ENCODE data around the genes OOSP1, MS4A3 and MS4A13.

GRCh38 chr11:59937989-59938659, at the start of gene OOSP1:
TSS of gene OOSP1 (plus strand) at chr11:59938432.
- RRBS: no CpG with 5 or more reads among the region's 3 CpGs

- RRBS: no CpG with 5 or more reads among the region's 7 CpGs
Measured at GRCh38 chr11:60056547-60056975, at the start of gene MS4A3. TSS of gene MS4A3 (plus strand) at chr11:60056665.

- RRBS: no CpG with 5 or more reads among the region's 5 CpGs
Measured at GRCh38 chr11:60336645-60337290, 9.7 kb downstream of the MS4A6E start.

DNA sequence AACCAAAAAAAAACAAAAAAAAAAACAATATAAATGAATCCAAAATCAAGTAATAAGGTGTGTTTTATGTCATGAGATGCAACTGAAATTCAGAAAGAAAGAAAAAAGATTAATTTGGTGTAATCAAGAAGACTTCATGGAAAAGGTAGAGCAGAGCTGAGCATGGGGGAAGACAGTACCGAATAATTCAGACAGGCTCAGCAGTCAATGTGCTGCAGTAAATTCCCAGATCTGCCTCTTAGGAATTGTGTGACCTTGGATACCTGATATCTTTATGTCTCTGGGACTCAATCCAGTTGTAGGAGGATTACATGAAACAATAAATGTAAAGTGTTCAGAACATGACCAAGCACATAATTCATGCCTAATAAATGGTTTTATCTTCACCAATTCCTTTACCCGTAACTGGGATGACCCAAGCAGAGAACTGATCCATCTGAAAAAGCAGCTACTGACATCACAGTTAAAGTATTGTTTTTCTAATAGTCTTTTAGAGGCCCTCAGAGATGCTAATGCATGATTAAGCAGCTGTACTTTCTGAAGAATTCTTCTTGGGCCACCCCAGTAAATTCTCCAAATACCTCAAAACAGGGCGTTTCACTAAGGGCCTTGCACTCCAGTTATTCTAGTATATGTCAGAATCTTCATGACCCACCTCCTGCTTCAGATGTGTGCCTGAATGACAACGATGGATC, 7.8 kb downstream of the MS4A12 start:
- RRBS: no CpG with 5 or more reads among the region's 4 CpGs

- RRBS: 93% methylated on average over 12 of the region's 29 CpGs
Measured at GRCh38 chr11:60515104-60515683, at the start of gene MS4A13. TSS of gene MS4A13 (plus strand) at chr11:60515392.

DNA sequence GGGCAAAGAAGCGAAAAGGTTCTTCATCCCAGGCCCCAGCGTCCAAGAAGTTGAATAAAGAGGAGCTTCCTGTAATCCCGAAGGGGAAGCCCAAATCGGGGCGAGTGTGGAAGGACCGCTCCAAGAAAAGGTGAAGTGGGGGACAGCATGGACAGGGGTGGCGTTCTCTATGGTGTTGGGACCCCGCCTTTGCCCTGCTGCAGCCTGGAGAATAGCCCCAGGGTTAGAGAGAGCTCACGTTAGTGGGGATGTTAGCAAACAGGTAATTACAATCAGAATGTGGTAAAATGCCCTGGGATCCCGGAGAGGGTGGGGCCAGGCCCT, 802 bp downstream of the CCDC86 start:
- RRBS: no CpG with 5 or more reads among the region's 10 CpGs

DNA sequence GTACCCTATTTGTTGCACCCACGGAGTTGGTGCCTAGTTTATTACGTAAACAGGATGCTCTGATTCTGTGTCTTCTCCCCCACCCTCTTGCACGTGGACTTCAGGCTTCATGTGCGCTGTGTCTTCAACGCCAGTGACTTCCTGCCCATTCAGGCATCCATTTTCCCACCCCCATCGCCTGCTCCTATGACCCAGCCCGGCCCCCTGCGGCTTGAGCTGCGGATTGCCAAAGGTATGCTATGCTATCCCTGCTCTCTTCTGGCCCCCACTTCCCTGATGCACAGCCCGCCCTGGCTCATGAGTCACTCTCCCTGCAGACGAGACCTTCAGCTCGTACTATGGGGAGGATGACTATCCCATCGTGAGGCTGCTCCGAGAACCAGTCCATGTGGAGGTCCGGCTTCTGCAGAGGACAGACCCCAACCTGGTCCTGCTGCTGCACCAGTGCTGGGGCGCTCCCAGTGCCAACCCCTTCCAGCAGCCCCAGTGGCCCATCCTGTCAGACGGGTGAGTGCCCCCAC, 5.8 kb downstream of the ZP1 start:
- RRBS: no CpG with 5 or more reads among the region's 17 CpGs

- RRBS: no CpG with 5 or more reads among the region's 7 CpGs
Measured at GRCh38 chr11:60949873-60950340, 2.1 kb downstream of the SLC15A3 start.

- RRBS: no CpG with 5 or more reads among the region's 7 CpGs
Measured at GRCh38 chr11:61020489-61021068, 49.1 kb downstream of the CD6 start.

GRCh38 chr11:61022754-61023265, 51.3 kb downstream of the CD6 start:
- RRBS: no CpG with 5 or more reads among the region's 11 CpGs

DNA sequence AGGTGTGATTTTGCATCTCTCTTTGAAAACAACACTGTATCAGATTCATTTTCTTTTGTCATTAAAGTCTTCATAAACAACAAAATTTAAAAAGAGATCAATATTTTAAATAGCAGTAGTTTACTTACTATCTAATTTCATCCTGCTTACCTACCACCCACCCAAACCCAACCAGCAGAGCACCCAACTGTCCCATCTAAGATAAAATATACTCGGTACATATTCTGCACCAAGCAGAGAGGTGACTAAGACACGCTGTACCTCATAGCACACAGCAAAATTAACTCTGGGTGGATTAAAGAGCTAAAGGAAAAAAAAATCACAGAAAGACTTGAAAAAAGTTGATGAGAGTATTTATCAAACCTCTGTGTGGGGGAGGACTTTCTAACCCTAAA, 25.9 kb upstream of the CD5 start:
- RRBS: no CpG with 5 or more reads among the region's 2 CpGs

GRCh38 chr11:61092186-61092820, 10.0 kb upstream of the CD5 start:
- RRBS: no CpG with 5 or more reads among the region's 11 CpGs

GRCh38 chr11:61120431-61121663, 18.6 kb downstream of the CD5 start:
- RRBS: no CpG with 5 or more reads among the region's 14 CpGs

DNA sequence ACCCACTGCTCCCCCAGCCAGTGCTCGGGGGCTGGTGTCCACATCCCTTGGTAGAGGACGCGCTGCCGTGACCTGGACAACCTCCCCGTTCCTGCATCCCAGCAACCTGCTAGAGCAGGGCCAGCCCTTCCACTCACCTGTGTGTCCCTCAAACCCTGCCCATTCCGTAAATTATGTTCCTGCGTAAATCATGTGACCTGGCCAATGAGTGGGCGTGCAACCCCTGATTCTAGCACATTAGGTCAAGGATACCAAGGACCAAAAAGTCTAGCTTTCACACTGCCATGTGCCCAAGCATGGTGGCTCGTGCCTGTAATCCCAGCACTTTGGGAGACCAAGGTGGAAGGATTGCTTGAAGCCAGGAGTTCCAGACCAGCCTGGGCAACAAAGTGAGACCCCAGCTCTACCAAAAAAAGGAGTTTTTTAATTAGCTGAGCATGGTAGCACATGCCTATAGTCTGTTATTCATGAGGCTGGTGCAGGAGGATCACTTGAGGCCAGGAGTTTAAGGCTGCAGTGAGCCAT, 25.8 kb downstream of the CD5 start:
- RRBS: no CpG with 5 or more reads among the region's 9 CpGs

DNA sequence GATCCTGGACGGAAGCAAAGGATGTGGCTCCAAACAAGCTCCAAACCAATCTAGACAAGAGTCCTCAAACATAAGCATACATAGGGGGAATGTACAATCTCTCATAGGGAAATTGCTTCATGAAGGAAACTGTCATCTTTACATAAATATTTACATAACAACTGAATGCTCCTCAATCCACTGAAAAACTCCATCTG, 11.7 kb downstream of the VPS37C start:
- RRBS: no CpG with 5 or more reads among the region's 1 CpG

DNA sequence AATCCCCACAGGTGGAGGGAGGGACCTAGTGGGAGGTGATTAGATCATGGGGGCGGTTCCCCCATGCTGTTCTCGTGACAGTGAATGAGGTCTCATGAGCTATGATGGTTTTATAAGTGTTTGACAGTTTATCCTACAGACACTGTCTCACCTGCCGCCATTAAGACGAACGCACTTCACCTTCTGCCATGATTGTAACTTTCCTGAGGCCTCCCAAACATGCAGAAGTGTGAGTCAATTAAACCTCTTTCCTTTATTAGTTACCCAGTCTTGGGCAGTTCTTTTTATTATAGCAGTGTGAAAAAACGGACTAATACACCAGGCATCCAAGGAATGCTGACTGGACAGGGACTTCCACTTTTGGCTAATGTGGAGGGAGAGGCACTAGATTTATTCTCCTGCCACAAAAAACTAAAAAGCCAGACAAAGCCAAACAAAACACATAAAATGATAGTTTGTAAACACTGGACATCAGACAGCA, 8.0 kb downstream of the VPS37C start:
- RRBS: no CpG with 5 or more reads among the region's 6 CpGs

GRCh38 chr11:61281504-61281893, 13.6 kb downstream of the VWCE start:
- RRBS: 3% methylated on average over 10 of the region's 21 CpGs

- RRBS: no CpG with 5 or more reads among the region's 11 CpGs
Measured at GRCh38 chr11:61331403-61331875, 1.5 kb downstream of the DDB1 start.

- RRBS: no CpG with 5 or more reads among the region's 4 CpGs
Measured at GRCh38 chr11:61360184-61360506, 1.5 kb downstream of the CYB561A3 start.

- RRBS: no CpG with 5 or more reads among the region's 1 CpG
Measured at GRCh38 chr11:61417564-61417952, 12.2 kb downstream of the CPSF7 start.

Data from amniotic epithelial cell (primary cell).